OVCAR3 (cell line): Measurements from ENCODE around the gene KRBA1.

DNA sequence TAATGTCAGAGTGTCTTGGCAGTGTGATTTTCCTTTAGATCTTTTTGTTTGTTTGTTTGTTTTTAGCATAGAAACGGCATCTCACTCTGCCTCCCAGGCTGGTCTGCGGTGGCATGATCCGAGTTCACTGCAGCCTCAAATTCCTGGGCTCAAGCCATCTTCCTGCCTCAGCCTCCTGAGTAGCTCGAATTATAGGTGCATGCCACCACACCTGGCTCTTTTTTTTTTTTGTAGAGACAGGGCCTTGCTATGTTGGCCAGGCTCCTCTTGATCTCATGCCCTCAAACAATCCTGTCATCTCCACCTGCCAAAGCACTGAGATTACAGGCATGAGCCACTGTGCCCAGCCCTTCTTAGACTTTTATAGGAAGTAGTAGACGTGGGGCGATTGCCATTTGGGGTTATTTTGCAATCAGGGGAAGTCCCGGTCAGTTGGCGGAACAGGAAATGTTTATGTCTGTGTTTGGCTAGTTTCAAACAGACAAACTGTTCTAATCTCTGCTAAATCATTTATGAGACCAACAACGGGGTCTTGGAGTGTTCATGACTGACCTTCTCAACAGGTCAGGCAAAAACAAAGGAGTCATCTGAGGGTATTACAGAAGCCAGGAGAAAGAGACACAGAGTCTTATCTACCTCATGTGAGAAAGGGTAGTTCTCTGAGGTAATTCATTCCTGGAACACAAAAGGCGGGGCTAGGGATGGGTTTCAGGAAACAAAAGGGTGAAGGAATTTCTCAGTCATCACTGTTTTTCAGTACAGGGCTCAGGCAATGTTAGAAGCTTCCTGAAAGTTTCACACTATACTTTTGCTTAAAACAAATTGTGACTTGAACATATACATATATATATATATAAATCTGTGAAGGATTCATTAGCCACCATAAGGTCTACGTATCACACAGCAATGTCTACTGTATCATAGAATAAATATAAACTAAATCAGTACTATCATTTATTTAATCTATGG lies 6.5 kb upstream of the TPK1 start:
- RRBS: no CpG with 5 or more reads among the region's 11 CpGs

DNA sequence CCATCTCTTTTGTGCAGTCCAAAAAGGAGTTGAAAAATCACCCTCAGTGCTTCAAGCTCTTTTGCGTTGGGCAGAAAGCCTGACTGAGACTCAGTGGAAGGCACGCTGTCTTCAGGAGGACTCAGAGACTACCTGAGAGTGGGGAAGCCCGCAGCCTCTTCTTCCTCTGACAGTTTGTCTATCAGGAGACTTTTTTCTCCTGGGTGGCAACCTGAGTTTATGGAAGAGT lies 436.5 kb upstream of the C7orf33 start:
- RRBS: no CpG with 5 or more reads among the region's 3 CpGs

DNA sequence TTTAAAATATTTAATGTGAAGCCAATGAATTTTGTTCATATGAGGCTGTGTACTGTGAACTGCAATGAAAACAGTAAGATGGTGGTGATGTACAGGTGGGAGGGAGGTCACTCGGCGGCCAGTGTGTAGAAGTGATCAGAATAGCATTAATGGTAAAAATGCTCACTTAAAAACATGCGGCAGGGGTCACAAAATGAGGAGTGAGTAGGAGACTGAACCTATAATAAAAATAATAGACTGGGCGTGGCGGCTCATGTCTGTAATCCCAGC lies 322.5 kb upstream of the C7orf33 start:
- RRBS: no CpG with 5 or more reads among the region's 5 CpGs

DNA sequence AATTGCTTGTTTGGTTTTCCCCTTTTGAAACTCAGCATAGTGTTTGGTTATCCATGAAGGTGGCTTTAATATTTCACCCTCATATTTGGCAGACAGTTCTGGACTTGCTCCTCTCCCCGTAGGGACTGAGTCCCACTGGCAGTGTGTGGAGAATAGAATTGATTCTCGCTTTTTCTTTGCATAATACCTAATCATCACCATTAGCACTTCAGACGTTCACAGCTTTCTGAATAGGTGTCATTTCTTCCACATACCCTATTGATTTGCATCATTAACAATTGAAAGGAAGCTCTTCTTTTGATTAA lies 250.2 kb upstream of the C7orf33 start:
- RRBS: no CpG with 5 or more reads among the region's 3 CpGs

DNA sequence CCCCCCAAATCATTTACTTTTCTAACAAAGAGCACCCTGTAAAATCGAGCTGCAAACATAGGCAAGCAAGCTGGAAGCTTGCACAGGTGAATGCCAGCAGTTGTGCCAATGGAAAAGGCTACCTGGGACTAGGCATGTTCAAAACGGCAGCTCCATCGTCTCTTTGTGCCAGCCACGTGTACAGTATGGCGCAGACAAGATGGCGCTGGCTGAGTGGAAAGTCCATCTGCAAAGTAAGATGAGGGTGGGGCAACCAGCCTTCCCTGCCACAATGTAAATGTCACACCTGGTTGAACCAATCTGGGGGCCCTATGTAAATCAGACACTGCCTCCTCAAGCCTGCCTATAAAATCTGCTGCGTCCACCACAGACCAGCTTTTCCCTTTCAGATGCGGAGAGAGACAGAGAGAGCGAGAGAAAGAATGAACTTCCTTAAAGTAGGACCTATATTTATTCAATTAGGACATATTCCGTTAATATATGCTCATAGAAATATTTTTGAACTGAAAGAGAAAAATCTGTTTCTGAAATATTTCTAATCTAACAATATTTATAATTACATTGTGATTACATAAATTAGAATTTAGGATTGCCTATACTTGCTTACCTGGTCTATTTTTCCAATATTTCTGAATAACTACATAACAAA lies 18.4 kb upstream of the C7orf33 start:
- RRBS: no CpG with 5 or more reads among the region's 10 CpGs

GRCh38 chr7:148700796-148701182 lies 2.1 kb downstream of the CUL1 start:
- RRBS: no CpG with 5 or more reads among the region's 4 CpGs

DNA sequence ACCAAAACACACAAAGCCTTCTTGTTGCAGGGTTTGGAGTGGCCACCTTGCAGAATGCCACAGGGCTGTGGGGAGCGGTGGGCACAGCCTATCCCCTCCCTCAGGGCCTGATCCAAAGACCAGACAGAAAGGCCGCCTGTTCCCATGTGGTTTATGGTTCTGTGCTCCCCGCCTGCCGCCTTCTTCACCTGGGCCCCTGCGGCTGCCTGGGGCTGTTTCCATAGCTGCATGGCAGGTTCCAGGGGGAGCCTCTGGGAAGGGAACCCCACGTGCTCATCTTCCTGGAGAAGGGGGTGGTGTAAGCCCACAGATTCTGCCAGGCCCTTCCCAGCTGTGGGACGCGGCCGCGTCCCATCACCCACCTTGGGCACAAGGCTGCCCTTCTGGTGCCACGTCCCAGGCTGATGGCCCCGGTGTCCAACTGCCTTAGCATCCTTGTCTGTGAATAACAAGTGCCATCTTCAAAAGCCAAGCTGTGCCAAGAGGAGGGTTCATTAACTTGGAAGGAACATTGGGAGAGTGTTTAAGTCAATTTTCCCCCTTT lies 70.8 kb upstream of the EZH2 start:
- RRBS: no CpG with 5 or more reads among the region's 12 CpGs

GRCh38 chr7:149127779-149128152 lies 1.6 kb upstream of the ZNF425 start:
- RRBS: no CpG with 5 or more reads among the region's 5 CpGs

- RRBS: 89% methylated on average over 23 of the region's 74 CpGs
Measured at GRCh38 chr7:149422681-149423875, 37.8 kb downstream of the ZNF777 start.

- RRBS: no CpG with 5 or more reads among the region's 4 CpGs
Measured at GRCh38 chr7:149473738-149474109, 12.9 kb upstream of the ZNF777 start.

GRCh38 chr7:149496756-149497399 lies 731 bp downstream of the ZNF746 start:
- RRBS: 5% methylated on average over 22 of the region's 48 CpGs

DNA sequence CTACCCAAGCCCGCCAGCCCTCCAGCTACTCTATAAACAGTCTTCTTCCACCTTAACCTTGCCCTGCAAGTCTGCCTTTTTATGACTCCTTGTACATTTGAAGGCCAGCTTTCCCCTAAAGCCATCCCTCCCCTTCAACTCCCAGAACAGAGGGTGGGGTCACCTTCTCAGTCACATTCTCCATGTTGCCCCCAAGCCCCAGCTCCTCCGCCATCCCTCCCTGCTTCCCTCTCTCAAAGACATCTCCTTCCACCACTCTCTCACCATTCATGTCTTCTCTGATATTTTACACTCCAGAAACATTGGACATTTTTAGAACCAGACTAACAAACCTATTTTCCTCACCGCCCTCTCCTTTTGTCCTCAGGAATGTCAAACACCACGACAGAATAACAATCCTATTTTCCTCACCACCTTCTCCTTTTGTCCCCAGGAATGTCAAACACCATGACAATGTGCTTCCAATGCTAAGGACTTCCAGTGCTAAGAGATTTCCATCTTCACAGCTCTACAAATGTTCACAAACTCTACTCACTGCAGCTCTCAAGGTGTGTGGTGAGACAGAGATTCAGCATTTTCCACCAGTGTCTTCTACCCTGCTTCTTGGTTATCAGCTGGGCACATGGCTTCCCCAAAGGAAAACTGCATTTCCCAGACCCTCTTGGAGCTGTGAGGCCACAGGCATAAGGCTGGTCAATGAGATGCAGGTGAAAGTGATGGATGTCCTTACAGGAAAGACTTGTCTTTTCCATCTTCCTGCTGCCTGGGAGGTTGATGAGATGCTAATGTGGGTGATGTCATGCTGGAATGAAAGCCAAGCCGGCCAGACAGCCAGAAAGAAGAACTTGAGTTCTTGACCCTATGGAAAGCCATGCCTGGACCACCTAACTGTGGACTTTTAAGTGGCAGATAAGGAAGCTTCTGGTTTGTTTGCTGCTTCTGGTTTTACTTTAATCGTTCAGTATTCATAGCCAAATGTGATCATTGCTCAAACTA lies 85.1 kb upstream of the ZNF746 start:
- RRBS: no CpG with 5 or more reads among the region's 6 CpGs

GRCh38 chr7:149664695-149664918 lies 50.1 kb upstream of the KRBA1 start:
- RRBS: no CpG with 5 or more reads among the region's 1 CpG

DNA sequence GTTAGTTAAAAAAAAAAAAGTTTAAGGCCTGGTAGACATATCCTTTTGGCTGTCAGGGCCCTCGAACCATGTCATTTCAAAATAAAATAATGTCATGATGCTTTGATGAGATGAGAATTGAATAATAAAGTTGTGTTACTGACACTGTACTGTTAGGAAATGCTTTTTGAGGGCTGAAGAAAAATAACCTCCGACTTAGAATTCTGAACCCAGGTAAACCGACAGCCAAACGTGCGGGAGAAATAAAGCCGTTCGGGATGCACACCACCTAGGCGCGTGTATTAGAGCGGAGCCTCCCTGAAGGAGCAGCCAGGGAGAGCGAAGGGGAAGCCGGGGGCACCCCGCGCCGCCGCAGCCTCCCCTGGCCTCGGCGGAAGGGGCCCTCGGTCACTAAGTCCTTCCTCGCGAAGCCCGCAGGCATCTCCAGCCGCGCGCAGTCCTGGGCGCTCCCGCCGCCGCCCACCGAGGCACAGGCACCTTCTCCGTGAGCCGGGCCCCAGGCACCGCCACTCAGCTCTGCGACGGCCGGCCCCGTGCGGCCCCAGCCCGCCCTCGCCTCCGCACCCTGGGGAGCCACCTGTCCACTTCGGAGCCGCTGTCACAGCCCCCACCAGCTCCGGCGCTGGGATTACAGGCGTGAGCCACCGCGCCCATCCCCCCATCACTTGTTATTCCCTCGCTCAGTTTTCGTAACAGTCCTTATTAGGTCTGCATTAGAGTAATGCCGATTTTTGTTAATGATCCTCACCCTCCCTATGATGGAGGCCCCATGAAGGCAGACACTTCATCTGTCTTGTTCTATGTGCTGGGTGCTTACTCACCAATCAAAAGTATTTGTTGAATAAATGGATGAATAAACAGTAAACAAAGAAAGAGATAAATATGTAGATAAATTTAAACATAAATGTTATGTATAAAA lies 22.2 kb upstream of the KRBA1 start:
- RRBS: 13% methylated on average over 8 of the region's 51 CpGs

- RRBS: 7% methylated on average over 36 of the region's 109 CpGs
Measured at GRCh38 chr7:149714398-149715374, at the start of gene KRBA1. KRBA1 (plus strand) TSS chr7:149714951.

DNA sequence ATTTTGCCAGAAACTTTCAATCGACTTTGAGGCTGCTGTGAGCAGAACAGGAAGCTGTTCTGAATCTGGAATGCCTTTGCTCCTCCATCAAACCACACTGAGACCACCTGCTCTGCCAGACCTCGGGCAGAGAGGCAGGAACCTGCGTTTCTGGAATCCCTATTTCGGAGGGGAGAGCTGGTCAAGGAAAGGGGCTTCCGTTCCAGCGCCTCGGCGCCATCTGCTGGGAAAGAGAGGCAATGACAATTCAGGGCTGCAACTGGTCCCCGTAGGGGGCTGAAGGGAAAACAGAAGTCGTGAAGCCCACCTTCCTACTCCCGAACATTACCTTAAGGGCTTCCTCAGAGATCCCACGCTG lies 27.4 kb downstream of the KRBA1 start:
- RRBS: no CpG with 5 or more reads among the region's 12 CpGs

- RRBS: no CpG with 5 or more reads among the region's 10 CpGs
Measured at GRCh38 chr7:149854709-149855262, 16.6 kb downstream of the ZNF862 start.

DNA sequence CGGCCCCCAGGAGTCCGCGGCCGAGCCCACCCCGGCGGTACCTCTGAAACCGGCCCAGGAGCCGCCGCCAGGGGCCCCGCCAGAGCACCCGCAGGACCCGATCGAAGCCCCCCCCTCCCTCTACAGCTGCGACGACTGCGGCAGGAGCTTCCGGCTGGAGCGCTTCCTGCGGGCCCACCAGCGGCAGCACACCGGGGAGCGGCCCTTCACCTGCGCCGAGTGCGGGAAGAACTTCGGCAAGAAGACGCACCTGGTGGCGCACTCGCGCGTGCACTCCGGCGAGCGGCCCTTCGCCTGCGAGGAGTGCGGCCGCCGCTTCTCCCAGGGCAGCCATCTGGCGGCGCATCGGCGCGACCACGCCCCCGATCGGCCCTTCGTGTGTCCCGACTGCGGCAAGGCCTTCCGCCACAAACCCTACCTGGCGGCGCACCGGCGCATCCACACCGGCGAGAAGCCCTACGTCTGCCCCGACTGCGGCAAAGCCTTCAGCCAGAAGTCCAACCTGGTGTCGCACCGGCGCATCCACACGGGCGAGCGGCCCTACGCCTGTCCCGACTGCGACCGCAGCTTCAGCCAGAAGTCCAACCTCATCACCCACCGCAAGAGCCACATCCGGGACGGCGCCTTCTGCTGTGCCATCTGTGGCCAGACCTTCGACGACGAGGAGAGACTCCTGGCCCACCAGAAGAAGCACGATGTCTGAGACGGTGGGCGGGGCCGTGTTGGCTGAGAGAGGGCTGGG lies 3.8 kb downstream of the REPIN1 start:
- RRBS: 97% methylated on average over 9 of the region's 81 CpGs

GRCh38 chr7:150375838-150377047 lies 2.9 kb upstream of the ZNF775 start:
- RRBS: no CpG with 5 or more reads among the region's 14 CpGs

DNA sequence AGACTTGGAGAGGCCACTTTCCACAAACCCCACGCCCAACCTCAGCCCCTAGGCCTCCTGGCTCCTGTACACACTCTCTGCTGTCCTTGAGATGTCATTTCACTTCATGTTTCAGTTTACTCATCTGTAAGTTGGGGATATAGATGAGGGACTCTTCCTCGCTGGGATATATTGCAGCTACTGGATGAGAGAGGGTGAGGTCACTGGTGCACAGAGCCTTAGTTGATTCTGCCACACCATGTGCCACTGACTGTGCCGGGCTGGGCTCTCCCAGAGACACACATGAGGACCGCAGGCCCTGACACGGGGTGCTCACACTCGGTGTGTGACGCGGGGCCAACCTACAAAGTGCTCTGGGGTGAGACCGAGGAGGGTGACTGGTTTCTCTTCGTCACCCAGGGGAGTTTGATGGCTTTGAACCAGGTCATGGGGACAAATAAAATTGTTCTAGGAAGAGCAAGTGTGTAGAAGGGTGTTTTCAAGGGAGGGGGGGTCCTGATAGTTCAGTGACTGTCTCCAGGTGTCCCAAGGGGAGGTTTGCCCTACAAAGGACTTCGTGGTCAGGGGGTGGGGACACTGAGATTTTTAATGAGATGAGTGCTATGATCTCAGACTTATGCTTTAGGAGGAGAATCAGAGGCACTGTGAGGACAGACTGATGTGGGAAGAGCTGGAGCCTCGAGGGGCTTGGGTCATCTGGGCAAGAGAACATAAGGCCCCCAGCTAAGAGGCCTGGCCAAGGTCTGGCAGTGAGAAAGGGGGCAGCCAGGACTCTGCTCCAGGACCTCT lies 3.4 kb downstream of the ENSG00000284691 start:
- RRBS: no CpG with 5 or more reads among the region's 12 CpGs